Calu3 (cell line): ENCODE results near the gene MAP3K8.

DNA sequence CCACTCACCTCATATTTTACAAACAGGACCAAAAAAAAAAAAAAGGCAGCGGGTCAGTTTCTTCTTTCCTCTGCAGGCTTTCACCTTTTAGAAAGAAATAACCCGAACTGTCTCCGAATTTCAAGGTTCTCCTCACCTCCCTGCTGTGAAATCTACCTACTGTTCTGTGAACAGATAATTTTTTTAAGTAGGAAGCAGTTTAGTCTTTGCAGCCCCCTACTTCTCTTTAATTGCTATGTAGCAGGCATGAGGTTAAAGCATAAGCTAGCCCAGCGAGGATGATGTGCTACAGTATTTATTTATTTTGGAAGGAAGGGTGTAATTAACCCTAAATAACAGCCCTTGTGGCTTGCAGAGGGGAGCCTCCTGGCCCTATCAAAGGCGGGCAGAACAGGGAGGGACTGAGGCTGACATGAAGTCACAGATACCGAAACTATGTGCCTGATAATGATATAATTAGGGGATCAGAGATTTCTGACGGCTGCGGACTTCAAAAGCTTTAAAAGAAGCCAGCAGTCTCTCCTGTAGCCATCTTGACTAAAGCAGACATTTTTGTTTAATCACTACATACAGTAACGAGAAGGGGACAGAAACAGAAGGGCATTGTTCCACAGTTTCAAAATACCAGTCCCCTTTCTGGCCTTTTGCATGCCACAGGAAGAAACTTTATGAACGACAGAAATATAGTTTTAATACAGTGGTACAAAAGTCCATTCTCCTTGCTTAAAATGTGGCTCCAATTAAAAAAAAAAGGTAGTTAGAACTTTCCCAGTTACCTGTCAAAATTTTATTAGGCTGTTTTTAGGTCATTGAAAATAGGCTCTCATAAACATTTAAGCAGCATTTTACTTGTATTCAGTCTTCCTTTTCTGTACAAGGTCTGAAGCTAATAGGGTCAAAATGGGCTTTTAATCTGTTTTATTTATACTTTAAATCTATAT, 1.7 kb downstream of the BAMBI start:
- PRO-cap, result bidirectional peak, plus-strand start at position 499 of the sequence, minus-strand start at position 539 of the sequence

DNA sequence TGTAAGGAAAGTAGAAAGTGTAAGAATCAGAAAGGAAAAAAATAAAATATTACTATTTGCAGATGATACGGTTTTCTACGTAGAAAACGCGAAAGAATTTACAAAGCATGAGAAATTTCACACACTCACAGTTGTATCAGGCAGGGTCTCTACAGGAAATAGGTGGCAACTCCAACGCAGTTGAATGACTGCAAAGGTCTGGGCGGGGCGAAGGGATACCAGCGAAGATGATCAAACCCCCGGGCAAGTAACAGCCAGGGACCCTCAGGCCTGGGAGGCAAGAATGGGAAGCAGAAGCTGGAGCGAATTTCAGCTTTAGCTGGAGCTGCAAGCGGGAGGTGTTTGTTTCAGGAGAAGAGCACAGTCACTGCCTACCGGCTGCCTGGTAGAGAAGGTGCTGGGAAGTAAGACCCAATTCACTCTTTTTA, 149.0 kb downstream of the BAMBI start:
- PRO-cap, result no peak

- PRO-cap, result unidirectional peak, minus-strand start at chr10:29635885
Measured at GRCh38 chr10:29635625-29636029, 856 bp upstream of the SVIL start.

DNA sequence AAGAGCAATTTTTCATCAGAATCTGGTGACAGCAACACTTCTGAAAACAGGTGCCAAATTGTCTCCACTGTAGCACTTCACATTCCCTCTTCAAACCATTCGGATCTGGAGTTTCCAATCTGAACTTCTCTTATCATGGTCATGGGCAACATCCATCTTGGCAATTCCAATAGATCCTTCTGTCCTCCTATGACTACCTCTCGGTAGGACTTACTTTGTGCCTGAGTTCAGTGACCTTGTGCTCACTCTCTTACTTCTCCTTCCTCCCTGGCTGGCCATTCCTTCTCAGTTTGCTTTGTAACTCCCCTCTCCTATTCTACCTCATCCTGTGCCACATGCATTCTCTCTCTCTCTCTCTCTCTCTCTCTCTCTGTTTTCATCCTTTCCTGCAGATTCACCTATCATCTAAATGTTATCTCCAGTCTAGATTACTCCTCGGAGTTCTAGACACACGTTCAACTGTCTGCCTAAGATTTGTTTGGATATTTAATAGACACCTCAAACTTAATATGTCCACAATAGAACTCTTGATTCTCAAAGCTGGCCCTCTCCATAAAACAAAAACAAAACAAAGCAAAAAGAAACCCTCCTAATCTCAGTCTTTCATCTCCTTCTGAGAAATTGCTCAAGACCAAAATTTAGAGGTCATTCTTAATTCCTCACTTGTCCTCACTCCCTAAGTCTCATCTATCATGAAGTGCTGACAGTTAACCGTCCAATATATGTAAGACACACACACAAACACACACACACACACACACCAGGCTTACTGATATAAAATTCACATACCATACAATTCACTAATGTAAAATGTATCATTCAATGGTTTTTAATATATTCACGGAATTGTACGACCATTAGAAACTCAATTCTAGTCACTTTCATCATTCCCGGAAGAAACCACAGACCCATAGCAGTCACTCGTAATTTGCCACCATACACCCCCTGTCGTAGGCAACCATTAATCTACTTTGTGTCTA, 16.8 kb upstream of the SVIL start:
- PRO-cap, result no peak

DNA sequence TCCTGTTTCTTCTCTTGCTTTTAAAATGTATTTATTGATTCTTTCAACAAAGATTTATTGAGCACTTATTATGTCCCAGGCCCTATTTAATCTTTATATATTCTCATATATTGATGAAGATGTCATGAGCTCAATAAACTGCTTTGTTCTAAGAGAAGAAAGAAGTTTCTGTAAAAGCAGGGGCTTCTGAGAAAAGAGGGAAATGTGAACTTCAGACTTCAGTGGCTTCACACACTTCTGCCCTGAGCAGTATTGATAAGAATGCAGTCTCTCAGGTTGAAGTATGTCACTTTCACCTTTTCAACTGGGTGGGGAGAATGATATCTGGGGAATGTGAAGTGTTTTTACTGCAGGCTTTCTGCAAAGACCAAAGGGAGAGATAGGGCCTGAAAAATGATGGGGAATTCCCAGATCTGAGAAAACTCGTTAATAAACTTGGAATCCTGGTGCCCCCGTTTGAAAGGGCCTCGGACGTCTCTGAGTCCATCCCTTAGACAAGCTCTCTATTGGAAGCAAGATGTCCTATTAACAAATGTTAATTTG, 193.8 kb downstream of the JCAD start:
- PRO-cap, result bidirectional peak, plus-strand start at position 352 of the sequence, minus-strand start at position 239 of the sequence

DNA sequence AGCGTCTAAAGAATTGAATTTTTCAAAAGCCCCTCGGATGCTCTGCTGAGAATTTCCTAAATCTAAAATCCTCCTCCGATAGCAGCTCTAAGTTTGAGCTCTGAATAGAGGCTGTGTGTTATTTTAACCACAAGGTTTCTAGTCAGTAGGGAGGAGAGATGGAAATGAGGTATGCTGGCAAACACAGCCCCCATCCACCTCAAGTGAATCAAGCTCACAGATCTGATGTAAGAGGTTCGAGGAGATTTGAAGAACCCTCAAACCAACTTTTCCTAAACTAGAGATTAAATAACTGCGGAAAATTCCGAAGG, 56.0 kb upstream of the JCAD start:
- PRO-cap, result no peak

DNA sequence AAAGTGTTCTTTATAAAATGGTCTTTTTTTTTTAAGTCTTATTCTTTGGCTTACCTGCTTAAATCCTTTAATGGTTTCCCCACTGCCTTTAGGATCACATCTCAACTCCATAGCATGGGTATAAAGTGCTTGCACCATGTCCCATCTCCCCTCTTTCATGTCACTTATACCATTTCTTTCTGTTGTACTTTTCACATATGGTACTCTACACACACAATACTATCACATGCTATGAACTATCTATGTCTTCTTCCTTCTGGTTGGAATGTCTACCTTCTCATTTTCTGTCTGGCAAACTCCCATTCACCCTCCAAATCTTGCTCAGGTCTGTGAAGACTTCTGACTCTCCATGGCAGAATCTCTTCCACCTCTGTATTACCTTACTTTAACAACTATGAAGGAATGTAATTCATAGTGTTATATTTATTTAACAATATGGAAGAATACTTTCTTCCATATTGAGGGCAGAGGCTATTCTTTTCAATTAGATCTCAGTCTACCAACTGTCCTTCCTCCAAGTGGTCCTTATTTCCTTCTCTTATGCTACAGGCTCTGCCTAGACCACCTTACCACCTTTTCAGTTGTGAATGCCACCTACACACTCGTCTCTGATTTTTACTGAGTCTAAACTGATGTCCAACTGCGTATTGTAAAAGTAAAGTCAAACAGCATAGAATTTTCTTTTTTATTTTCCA, 4.9 kb downstream of the MTPAP start:
- PRO-cap, result no peak

GRCh38 chr10:30433740-30434237, at the start of gene MAP3K8:
Gene MAP3K8 (plus strand): TSS chr10:30434184.
- PRO-cap, result bidirectional peak, plus-strand start at chr10:30434056, minus-strand start at chr10:30433876; bidirectional peak, plus-strand start at chr10:30434184, minus-strand start at chr10:30434208

DNA sequence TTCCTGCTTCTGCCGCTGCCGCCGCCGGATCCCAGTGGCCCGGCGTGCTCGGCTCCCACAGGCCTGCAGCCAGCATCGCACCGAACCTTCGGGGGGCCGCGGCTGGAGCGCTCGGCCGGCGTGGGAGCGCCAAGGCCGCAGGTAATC, 127 bp downstream of the MAP3K8 start:
- PRO-cap, result no peak

- PRO-cap, result no peak
Measured at GRCh38 chr10:30438844-30439368, 4.9 kb downstream of the MAP3K8 start.

- PRO-cap, result no peak
Measured at GRCh38 chr10:30453635-30454193, 19.7 kb downstream of the MAP3K8 start.

- PRO-cap, result no peak
Measured at GRCh38 chr10:30491069-30491565, 57.1 kb downstream of the MAP3K8 start.

DNA sequence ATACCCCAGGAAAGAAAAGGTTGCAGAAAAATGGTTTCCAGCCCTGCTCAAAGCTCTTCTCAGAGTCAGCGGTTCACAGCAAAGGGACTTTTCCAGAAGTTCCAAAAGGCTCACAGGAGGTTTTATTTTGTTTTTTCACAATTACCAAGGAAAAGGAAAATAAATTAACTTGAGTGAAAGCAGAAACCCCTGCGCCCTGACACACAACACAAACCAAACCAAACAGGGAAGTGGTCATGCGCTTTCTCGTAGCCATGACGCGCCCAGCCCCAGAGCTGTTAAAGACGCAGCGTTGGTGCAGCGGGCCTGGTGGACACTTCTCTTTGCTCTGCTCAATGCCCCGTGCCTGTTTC, 134.3 kb upstream of the LYZL2 start:
- PRO-cap, result no peak

- PRO-cap, result no peak
Measured at GRCh38 chr10:30857525-30858225, 174.0 kb downstream of the ZNF438 start.

DNA sequence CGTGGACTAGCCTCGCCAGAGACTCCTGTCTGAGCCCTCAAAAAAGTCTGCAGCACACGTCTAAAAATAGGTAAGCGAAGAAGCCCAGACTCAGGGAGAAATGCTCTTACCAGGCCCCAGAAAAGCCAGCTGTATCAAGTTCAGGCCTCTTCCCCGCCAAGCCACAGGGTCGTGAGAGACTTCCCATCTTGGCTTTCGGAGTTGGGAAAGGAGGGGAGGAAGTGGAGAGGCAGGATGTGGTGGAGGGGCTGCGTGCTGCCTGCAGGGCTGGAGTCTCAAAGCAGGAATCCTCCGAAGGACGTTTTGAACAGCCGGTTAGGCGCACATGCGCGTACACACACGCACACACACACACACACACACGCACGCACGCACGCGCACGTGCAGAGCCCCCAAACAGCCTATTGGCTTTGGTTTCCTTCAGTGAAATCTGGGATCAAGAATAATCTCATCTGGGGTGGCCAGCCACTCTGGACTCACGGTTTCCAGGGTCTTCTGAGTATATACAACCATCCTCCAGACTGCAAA, 114.8 kb upstream of the ZNF438 start:
- PRO-cap, result no peak

DNA sequence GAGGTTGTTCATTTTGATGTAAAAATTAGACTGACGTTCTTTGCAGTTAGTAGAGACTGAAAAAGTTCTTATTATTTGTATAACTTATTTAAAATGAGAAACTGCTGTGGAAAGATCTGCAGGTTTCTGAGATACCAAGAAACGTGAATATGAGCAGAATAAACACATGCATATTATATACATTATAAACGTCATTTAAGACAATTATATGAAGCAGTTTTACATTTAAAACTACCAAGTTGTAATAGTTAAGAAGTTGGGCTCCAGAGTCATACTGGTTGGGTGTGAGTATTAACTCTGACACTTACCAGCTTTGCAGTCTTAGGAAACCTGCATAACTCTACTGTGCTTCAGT, 57.3 kb downstream of the ZEB1 start:
- PRO-cap, result no peak

- PRO-cap, result no peak
Measured at GRCh38 chr10:31526621-31527286, 207.7 kb downstream of the ZEB1 start.

DNA sequence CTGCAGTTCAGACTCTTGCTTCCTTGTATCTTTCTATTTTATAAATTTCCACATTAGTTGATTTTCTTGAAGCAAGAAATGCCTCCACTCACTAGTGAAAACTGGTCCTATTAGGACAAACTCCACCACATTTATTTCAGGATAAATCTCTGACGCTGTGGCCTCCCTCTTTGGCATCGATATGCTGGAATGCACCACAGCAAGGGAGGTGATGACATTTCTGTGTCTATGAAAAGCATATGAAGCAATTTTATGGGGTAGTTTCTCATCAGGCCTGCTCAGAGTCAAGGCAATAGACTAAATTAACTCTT, 304.4 kb downstream of the ZEB1 start:
- PRO-cap, result no peak

DNA sequence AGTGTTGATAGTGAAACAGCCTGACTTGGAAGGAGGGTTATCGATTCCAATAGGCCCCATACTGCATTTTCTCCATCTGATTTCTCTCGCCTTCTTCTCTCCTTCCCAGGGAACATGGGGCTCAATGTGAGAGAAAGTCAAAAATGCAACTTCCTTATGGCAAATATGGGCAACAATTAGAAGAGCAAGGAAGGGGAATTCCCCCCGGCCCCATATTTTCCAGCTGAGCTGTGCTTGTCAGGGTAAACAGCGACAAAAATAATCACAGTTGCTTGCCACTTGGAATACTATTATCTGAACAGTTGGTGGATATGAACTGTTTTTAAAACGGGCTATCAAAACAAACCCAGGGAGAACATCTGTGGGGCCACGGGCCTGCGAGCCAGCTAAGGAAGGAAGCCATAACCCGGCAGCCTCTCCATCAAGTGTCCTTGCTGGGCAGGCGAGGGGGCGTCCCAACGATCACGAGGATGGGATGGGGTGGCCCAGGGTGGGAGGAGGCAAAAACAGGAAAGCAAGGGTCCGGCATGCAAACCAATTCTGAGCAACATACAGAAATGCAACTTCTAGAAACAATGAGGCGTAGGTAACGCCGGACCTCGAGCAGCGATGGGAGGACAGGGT, 228.5 kb downstream of the ARHGAP12 start:
- PRO-cap, result no peak

DNA sequence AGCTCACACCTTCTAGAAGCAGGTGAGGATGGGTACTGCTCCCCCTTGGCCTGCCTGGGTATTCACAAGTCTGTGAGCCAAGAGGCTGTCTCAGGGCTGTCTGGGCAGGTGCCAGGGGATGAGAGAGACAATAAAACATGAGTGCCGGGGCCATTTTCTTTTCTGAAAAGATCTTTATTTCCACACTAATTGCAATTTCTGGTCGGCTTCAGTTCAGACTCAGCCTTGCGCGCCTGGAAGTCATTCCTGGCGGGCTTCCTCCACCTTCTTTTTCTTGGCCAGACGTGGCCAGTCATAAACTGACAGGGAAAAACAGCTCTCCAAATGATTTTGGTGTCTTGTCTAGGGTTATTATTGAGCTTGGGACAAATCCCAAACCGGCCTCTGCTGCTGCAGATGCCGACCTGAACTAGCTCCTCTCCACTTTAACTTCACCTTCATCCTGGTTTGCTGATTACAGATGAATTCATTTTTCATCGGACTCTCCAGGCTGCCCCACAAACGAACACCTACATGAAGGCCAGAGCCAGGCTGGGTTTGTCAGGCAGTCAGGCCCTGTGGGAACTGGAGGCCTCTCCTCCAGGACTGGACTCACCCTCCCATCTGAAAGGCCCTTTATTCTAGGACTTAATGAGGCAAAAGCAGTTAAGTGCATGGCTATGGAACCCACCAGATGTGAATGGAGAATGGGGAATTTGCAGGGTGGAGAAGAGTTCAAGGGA, 171.0 kb downstream of the ARHGAP12 start:
- PRO-cap, result no peak